Occipital lobe (tissue), 2 donors: ENCODE measurements around a stretch of chr22.

DNA sequence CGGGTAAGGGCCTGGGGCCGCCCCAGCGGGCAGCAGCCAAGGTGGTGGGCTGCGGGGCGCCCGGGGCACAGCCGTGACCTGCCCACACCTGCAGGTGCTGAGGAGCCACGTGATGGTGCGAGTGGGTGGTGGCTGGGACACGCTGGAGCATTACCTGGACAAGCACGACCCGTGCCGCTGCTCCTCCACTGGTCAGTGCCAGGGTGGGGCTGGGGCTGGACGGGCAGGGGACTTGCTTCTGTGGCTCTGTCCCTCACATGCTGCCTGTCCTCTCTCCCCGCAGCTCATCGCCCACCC is 4.0 kb downstream of the GAS2L1 start:
- RAMPAGE, long total RNA = no peak

DNA sequence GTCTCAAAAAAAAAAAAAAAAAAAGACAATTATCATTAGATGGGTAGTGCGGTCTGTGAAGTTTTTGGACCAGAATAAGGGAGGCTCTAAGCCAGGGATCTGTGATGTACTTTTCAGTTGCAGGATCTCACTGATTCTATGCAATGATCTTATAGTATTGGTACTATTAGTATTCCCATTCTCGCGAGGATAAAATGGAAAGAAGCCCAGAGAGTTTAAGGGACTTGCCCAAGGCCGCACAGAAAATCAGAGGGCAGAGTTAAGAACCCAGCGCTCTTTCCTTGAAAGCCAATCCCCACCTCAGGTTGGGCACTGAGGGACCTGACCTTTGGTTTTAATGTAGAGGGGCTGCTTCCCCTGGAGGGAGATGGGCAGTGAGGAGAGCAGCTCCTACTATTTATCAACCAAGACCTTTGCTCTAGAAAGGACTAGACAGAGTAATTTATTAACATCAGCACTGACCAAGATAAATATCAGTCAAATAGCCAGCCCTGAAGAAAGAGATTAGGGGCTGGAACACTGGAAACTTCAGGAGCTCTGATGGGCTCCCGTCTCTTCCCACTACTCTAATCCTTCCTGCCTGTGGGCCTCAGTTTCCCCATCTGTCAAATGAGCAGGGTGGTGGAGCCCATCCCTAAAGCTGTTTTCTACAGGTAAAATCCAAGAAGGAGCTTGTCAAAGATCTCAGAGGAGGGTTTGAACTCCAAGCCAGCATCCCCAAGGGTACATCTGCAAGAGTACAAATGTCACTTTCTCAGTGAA is 6.0 kb downstream of the NIPSNAP1 start:
- RAMPAGE, long total RNA = no peak

GRCh38 chr22:29665504-29665823 is 54.3 kb upstream of the CABP7 start:
- RAMPAGE, long total RNA = no peak

DNA sequence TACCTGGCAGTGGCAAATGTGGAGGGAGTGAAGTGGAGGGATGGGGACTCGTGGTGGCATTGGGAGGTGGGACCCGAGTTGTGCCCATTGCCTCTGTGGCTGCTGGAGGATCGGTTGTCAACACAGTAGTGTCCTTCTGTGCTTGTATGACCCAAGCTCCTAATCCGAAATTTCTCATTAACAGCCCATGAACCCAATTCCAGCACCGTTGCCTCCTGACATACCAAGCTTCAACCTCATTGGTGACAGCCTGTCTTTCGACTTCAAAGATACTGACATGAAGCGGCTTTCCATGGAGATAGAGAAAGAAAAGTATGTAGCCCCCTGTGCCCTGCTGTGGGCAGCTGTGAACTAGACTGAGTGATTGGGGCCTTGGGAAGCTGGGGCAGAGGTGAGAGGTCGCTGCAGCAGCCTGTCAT is 41.8 kb upstream of the CABP7 start:
- RAMPAGE, long total RNA = no peak

GRCh38 chr22:29702805-29703637 is 16.8 kb upstream of the CABP7 start:
- RAMPAGE, long total RNA = no peak

- RAMPAGE, long total RNA = no peak
These were observed 2.5 kb downstream of the UQCR10 start for GRCh38 chr22:29769503-29770206.

DNA sequence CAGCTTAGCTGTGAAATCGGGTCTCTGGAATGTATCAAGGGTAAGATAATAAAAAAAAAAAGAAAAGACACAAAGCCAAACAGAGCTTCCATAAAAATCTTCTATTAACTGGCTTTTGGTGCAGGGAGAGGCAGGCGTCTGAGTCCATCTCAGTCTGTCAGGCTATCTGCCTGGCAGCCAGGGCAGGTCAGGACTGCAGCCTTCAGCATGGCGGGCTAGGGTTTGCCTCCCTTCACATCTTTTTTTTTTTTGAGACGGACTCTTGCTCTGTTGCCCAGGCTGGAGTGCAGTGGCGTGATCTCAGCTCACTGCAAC is 28.7 kb downstream of the UQCR10 start:
- RAMPAGE, long total RNA = no peak

DNA sequence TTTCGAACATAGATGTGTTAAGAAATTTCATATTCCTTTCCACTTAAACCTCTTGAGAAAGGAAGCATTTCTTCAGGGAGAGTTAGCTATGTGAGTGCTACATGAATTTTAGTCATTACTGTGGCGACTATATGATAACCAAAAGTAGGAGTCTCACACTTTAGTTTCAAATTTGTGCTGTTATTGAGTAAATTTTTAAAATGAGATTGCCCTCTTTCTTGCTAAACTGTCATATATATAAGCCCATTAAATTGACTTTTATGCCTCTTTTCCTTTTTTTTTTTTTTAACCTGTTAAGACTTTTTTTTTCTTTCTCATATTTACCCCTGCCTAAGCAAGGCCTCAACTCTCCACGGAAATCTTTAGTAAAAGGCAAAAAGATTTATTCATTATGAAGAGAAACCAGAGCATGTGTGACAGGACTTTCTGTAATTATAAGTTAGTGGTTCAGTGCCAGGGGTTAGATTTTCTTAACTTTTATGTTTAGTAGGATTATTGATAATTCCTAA is 27.5 kb downstream of the MTMR3 start:
- RAMPAGE, long total RNA = no peak

GRCh38 chr22:30182390-30182695 is 64.2 kb downstream of the LIF start:
- RAMPAGE, long total RNA = no peak

GRCh38 chr22:30241401-30242086 is 5.0 kb downstream of the LIF start:
- RAMPAGE, long total RNA = no peak

DNA sequence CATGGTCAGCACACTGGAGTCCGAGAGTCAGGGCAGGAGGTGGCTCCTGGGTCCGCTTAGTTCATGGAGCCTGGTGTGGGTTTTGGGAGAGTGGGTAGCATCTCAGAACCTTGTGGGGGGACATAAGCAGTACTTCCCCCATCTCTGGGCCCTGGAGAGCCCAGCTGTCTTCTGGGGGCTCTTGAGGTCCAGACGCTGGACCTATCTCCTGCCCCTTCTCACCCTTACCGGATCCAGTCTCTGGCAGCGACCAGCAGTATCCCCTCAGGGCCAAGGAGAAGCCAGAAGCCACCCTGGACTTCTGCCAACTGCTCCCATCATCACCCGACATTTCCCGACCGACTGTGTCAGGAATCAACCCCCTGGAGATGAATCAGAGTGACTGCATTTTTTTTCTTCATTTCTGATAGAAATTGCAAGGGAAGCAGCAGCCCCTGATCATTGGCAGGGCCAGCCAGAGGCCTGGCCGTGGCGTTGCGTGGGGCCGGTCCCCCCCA is 5.0 kb upstream of the LIF start:
- RAMPAGE, long total RNA = no peak

GRCh38 chr22:30255696-30257047 is 9.6 kb upstream of the LIF start:
- RAMPAGE, long total RNA = no peak

DNA sequence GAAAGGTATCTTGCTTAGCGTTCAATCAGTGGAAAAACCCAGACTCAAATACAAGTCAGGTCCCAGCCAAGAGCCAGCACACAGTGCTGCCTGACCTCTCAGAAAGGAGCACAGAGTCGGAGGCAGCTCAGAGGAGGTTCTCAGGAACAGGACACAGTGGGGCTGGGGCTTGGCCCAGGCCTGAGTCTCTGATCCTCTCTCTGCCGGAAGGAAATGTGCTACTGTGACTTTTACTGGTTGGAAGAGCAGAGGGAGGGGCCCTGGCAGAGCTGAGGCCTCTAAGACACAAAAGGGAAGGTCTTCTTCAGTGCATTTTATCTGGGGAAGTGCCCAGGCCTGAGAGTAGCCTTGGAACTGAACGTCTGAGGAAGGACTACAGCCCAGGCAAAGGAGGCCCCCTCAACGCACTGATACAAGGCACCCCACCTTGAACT is 16.2 kb upstream of the CASTOR1 start:
- RAMPAGE, long total RNA = no peak

DNA sequence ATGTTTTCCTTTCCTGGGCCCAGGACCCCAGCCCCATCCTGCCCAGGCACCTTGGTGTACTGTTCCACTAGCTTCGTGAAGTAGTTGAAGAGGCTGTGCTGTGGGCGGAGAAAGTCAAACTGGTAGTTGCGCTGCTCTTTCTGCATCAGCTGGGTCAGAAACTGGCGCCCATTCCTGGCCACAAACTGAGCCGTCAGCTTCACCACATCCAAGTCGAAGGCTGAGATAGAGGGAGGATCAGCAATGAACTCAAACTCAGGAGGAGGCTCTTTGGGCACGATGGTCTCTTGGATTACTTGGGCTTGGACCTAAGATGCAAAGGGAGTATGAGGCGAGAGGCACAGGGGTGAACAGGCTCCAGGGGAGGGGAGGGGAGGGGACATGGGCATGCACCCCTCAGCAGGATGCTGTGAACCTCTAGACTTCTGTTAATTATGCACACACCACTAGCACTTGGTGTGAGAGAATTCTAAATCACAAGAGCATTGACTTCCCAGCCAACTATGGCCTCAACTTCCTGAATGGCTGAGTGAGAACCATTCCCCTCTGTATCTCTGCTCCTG is 11.7 kb downstream of the SF3A1 start:
- RAMPAGE, long total RNA = no peak

DNA sequence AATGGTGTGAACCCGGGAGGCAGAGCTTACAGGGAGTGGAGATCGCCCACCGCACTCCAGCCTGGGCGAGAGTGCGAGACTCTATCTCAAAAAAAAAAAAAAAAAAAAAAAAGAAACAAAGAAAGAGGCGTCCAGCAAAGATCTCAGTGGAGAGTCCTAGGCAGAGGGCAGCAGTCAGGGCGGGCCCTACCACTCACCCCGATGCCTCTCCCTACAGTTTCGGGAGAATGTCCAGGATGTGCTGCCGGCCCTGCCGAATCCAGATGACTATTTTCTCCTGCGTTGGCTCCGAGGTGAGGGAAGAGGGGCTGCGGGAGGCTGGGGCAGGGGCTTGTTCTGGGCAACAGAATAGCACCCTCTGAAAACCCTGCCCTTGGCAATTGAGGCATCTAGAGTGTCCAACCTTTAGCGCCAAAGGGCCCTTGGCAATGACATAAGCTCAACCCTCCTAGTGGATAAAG is 2.6 kb downstream of the SEC14L2 start:
- RAMPAGE, long total RNA = no peak

- RAMPAGE, long total RNA = no peak
These were observed 5.1 kb downstream of the SEC14L2 start for GRCh38 chr22:30401854-30402449.

DNA sequence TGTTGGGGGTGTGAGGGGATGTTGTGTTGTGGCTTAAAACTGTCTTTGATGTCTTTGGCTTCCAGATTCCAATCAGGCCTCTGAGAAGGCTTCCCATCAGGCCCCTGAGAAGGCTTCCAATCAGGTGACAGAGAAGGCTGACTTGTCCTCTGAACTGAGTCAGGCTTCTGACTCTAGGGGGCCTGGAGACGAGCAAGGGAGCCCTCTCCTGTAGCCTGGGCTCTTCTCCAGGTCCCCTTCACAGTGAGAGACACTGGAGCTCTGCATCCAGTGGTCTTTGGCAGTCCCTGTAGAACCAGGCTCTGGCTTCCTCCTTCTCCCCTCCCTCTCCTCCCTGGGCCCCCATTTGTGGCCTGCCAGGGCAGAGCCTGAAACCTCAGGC is 9.4 kb downstream of the MTFP1 start:
- RAMPAGE, long total RNA = no peak

DNA sequence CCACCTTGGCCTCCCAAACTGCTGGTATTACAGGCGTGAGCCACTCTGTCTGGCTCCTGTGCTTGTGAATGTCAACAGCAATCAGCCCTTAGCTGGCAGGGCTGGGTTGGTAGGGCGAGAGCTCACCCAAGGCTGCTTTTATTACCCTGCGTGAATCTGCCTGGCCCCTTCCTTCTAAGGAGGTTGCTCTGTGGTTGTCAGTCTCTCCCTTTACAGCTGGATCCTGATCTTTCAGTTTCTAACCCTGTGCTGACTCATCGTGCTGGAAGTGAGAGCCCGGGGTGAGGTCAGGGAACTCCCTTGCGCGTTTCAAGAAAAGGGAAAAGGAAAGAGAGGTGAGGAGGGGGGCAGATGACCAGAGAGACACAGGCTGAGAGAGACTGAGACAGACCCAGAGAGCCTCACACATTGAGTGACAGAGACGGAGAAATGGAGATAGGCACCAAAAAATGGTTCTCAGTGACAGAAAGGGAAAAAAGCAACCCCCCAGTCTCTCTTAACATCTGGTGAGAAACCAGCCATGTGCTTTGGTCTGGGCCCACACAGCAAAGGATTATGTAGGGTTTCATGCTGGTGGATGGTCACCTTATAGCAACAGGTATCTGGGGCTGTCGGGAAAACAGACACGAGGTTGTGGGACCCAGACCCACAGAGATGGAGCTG is 2.4 kb downstream of the TCN2 start:
- RAMPAGE, long total RNA = no peak

- RAMPAGE, long total RNA = no peak
These were observed 127.7 kb downstream of the OSBP2 start for GRCh38 chr22:30822190-30822960.

- RAMPAGE, long total RNA = no peak
These were observed 46.3 kb downstream of the MORC2 start for GRCh38 chr22:30922103-30922899.